Cardiac atrium fibroblast (primary cell): ENCODE measurements around a stretch of chr15.

GRCh38 chr15:60115502-60116053 lies 111.5 kb downstream of the FOXB1 start:
- RAMPAGE, long total RNA: no peak

DNA sequence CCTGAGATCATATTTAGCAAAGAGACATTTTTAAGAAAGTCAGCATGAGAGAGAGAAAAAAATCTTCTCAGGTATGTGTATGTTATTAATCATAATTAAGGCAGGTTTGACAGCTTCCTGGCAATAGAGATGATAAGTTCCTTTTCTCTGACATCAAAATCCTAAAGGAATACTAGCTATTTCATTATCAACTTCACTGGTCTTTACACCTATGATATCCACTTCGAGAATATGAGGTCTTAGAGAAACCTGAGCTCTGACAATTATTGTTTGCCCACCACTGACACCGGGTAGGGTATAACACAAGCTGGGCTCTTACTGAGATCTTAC lies 184.9 kb downstream of the FOXB1 start:
- RAMPAGE, long total RNA: no peak

- RAMPAGE, long total RNA: no peak
Measured at GRCh38 chr15:60355439-60356346, 42.1 kb downstream of the ANXA2 start.

GRCh38 chr15:60397000-60397327 lies 822 bp downstream of the ANXA2 start:
- RAMPAGE, long total RNA: no peak

DNA sequence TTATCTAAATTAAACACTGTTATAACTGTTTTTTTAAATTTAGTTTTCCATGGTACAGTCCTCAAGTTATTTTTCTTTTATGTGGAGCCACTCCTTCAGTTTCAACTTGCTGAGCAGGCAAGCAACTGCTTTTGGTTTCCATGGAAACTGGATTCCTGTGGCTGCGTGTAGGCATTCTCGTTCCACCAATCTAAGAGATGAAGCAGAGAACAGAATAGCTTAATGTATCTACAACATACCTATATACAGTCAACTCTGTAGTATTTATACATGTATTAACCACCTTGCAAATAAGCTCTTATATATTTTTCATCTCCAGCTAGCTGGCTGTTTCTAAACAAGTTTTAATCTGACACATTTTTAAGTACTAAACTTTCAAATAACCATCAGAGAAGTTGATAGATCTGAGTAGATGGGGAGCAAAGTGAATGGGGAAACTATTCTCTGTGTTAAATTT lies 25.8 kb upstream of the ANXA2 start:
- RAMPAGE, long total RNA: no peak

GRCh38 chr15:60495776-60496240 lies 16.9 kb upstream of the ICE2 start:
- RAMPAGE, long total RNA: no peak

- RAMPAGE, long total RNA: no peak
Measured at GRCh38 chr15:60526004-60526707, 47.2 kb upstream of the ICE2 start.

- RAMPAGE, long total RNA: no peak
Measured at GRCh38 chr15:60673990-60674353, 195.0 kb upstream of the ICE2 start.

- RAMPAGE, long total RNA: no peak
Measured at GRCh38 chr15:60682454-60683327, 203.7 kb upstream of the ICE2 start.

DNA sequence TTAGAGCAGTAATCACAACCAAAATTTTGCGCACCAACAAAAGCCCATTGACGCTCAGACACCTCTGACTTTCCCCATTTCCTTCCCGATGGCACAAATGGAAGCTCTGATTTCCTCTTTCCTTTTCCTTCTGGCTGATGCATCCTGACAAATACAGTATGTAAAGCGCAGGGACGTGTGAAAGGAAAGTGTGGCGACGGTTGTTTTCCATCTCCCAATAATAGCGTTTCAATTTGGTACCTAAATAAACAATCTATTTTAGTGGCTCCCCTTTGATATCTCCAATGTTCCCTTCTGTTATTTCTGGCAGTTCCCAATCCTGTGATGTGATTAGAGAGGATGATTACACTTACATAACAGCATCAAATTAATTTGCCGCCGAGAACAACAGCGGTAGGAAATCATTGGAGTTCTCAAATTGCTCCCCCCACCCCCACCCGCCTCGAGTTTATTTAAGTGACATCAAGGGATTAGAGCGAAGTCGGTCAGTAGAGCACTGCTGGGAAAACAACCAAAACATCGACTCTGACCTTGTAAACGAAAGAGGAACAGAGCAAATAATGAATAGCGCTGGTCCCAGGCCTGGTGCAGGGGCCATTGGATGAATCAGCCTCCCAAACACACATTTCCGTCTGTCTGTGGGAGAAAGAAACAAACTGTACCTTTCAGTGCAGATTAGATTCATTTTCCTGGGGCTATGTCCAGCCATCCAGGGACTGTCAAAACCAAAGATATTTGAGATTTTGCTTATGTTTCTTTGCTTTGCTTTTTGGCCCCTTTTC lies 273.4 kb upstream of the ICE2 start:
- RAMPAGE, long total RNA: no peak

- RAMPAGE, long total RNA: no peak
Measured at GRCh38 chr15:60757825-60758261, 278.9 kb upstream of the ICE2 start.

GRCh38 chr15:60844375-60844821 lies 365.5 kb upstream of the ICE2 start:
- RAMPAGE, long total RNA: no peak

- RAMPAGE, long total RNA: no peak
Measured at GRCh38 chr15:60917114-60918054, 311.7 kb downstream of the RORA start.

GRCh38 chr15:61011135-61011619 lies 217.9 kb downstream of the RORA start:
- RAMPAGE, long total RNA: no peak

- RAMPAGE, long total RNA: no peak
Measured at GRCh38 chr15:61032770-61033392, 196.2 kb downstream of the RORA start.

DNA sequence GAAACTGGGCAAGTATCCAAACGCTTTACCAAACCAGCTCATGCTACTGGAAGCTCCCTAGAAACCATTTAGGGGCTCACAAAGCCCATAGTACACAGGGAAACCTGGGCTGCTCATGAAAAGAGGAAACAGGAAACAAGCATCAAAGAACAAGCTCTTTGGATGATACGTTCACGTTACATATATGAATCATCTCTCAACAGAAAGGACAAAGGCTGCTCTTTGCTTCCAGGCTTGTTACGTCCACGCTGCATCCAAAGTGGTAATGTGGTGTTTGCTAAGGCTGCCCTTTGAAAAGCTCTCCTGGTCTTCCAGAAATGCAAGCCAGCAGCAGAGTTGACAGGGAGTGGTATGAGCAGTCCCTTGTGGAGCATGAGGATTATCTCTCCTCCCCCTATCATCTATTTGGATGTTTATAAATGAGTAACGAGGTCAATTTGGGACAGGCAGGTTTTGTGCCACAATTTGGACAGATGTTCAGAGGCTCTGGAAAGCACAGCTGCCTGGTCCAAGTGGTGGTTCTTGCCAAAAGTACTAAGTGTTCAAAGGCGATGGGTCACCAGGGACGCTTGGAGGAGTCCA lies 98.0 kb upstream of the RORA start:
- RAMPAGE, long total RNA: no peak

GRCh38 chr15:61875645-61875942 lies 184.7 kb downstream of the VPS13C start:
- RAMPAGE, long total RNA: no peak

DNA sequence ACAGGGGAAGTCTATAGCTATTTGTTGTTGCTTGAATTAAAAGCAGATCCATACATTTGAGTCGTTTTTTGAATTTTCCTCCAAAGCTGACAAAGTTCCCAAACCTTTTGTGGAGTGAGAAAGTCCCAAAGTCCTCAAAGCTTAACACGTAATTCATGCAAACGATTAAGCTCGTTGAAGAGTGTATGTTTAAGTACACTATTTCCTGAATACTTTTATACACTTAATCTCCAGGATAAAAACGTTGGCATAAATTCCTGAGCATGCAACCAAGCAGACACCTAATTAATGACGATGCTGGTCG lies 999 bp downstream of the VPS13C start:
- RAMPAGE, long total RNA: no peak

- RAMPAGE, long total RNA: no peak
Measured at GRCh38 chr15:62098975-62099771, 32.4 kb downstream of the C2CD4A start.

DNA sequence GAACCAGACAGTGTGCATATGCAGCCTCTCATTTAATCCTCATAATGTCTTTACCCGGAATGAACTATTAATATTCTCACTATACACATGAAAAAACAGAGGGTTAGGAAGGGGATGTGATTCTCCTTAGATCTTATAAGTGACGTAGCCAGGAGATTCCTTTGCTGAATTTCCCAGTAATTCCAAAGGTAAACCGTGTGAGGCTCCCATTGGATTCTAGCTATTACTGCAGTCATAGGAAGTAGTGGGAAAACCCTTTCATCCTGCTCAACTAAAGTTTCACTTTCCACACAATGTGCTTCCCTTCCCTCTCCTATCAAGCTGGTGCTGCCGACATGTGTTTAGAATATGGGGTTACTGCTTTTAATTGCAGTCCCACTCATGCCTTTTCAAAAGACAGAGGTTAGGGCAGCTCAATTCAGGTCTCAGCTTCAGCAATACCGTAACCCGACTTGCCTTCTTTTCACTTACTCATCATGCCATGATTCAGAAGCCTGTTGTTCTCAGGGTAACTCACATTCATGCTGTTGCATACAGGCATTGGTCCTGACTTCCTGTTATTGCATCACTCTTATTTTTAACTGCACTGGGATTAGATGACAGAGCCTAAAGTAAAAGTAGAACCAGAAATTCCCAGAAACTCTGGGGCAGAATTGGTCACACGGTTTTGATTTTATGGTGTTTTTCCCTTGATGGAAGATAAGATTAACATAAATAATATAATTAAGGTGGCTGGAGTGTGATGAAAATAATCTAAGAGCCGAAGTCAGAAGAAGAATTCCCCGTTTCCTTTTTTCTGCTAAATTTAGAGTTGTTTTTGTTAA lies 45.8 kb downstream of the C2CD4B start:
- RAMPAGE, long total RNA: no peak